SJCRH30 (cell line): Measurements from ENCODE around the gene GNAI1.

GRCh38 chr7:75872285-75872943 lies 6.4 kb upstream of the RHBDD2 start:
- RAMPAGE, long total RNA: no peak

GRCh38 chr7:75889554-75890381 lies 10.9 kb downstream of the RHBDD2 start:
- RAMPAGE, long total RNA: no peak

GRCh38 chr7:76011218-76012120 lies 17.1 kb upstream of the TMEM120A start:
- RAMPAGE, long total RNA: no peak

- RAMPAGE, long total RNA: no peak
Measured at GRCh38 chr7:76057563-76058313, 9.8 kb downstream of the MDH2 start.

GRCh38 chr7:76220747-76221034 lies 19.0 kb downstream of the SRRM3 start:
- RAMPAGE, long total RNA: no peak

GRCh38 chr7:76250964-76251194 lies 49.2 kb downstream of the SRRM3 start:
- RAMPAGE, long total RNA: no peak

- RAMPAGE, long total RNA: no peak
Measured at GRCh38 chr7:76306249-76306418, 3.7 kb downstream of the HSPB1 start.

DNA sequence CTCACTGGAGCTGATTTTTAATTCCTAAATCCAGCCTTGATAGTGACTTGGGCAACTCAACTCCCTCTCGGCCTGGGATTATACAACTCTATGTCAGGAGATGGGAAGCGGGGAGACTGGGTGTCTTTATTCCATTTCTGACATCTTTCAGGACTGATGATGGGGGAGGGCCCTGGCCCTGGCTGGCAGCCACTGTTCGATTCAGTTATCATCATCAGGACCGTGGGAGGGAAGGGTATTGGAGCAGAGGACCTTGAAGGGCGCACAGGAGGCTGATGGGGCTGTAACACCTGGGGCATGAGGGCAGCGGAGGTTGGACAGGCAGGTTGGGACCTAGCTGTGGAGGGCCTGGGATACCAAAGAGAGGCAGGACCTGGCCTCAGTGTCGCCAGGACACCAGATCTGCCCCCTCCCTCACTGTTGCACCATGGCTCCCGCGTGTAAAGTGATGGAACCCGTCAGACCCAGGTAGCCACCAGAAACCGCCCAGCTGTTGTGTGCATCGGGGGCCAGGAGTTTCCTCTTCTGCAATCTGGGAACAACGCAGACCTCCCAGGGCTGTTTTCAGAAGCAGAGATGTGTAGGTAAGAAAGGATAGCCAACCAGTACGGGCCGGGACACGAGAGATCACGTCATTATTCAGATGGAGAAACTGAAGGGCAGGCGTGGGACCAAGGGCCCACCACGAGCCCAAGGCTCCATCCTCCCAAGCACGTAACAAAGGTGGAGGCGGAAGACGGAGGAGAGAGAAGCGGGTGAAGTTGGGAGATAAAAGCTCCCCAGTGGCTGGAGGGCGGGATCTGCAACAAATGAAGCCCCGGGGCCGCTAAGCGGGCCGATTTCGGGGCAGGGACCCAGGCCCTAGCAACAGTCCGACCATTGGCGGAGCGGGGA lies 15.0 kb downstream of the HSPB1 start:
- RAMPAGE, long total RNA: no peak

DNA sequence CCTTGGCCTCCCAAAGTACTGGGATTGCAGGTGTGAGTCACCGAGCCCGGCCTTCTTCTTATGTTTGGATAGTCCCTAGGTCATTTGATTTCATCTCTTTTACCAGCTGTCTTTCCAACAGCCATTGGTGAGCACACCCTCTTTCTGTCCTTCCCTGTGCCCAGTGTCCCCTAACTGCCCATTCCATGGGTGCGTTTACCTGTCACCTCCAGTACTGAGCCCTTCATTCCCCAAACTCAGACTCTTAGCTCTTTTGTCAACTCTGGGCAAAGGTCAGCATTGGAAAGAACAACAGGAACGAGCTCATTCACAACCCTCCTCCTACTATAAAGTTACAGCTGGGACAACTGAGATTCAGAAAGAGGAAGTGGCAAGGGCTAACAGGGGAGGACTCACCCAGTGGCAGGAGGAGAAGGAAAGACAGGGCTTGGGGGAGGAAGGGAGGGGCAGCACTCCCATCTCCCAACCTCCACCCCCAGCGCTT lies 5.5 kb downstream of the SSC4D start:
- RAMPAGE, long total RNA: no peak

DNA sequence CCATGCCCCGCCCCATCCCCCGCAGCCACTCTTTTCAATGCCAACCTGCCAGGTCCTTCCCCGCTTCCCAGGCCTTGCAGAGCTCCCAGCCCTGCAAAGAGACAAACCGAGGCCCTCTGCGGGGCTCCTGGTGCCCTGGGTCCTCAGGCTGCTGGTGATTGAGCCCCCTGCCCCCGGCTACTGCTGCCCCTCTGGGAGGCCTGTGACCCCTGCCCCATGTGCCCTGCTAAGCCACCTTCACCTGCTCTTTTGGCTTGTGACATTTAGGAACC lies 2.1 kb downstream of the UPK3B start:
- RAMPAGE, long total RNA: no peak

DNA sequence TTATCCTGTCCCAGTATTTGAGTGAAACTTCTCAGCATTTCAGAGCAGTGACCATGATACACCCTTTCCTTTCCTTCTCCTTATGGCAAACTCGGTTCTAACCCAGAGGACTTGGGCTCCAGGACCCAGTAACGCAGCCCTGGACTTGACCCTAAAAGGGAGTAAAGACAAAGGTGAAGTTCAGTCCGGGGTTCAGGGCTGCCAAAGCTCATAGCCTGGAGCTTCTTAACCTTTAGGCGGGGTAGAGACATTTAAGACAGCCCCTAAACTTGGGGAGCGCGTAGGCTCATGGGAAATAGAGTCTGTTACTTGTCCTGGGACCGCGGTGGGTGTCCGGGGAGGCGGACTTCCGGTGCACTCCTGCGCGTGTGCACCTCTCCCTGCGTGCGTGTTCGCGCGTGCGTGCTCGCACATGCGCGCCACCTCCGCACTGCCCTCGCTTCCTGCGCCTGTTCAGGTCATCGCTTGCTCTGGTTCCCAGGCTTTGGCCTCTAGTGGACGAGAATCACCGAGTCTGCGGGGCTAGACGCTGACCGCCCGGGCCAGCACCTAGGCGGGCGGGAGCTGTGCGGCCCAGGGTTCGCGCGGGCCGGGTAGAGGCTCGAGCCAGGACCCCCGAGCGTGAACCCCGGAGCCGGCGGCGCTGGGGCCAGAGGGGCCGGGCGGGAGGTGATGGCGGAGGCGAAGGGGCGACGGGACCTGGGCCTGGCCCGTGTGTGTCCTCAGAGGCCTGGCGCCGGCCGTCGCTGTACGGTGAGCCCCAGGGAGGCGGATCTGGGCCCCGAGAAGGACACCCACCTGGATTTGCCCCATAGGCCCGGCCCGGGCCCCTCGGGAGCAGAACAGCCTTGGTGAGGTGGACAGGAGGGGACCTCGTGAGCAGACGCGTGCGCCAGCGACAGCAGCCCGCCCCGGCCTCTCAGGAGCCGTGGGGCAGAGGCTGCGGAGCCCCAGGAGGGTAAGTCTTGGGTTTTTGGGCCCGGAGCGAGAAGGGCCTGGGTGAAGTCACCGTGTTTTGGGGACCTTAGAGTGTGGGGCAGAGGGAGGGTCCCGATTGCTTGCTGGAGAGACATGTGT lies 6.1 kb upstream of the SPDYE16 start:
- RAMPAGE, long total RNA: no peak

DNA sequence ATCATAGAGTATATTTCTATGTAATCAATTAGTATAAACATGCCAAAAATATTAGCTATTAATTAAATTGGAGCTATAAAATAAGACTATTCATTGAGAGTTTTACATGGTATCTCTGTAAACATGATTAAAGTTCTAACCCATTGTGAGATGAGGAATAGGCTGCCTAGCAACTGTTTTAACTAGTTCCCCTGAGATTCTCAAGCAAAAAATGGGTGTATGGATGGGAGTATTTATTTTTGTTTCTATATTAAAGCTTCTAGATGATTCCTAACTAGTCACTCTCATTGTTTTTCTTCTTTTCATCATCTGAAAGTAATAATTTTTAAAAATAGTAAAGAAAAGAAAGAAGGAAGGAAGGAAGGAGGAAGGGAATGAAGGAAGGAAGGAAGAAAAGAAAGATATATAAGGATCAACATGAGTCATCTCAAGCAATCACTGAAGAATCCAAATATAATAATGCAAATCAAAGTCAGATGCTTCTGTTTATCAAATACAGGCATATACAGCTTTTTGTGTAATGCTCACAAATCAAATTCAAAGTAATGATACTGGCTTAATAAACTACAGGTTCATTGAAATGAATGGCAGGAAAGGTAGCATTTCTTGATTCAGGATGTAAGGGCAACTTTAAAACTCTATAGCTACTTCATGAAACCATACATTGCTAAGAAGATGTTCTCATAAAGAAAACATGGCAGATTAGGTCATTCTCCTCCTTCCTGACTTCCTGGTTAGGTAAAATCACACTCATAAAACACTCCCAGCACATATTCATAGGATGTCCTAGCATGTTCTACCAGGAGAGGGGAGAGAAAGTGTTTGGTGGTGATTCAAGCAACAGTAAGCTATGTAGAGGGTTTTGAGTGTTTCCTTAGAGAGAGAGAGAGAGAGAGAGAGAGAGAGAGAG lies 36.6 kb upstream of the SPDYE16 start:
- RAMPAGE, long total RNA: no peak

- RAMPAGE, long total RNA: no peak
Measured at GRCh38 chr7:76829238-76829743, 202.2 kb upstream of the POMZP3 start.

- RAMPAGE, long total RNA: no peak
Measured at GRCh38 chr7:77219502-77220021, 19.9 kb upstream of the FGL2 start.

GRCh38 chr7:77328129-77328612 lies 88.0 kb downstream of the GSAP start:
- RAMPAGE, long total RNA: no peak

DNA sequence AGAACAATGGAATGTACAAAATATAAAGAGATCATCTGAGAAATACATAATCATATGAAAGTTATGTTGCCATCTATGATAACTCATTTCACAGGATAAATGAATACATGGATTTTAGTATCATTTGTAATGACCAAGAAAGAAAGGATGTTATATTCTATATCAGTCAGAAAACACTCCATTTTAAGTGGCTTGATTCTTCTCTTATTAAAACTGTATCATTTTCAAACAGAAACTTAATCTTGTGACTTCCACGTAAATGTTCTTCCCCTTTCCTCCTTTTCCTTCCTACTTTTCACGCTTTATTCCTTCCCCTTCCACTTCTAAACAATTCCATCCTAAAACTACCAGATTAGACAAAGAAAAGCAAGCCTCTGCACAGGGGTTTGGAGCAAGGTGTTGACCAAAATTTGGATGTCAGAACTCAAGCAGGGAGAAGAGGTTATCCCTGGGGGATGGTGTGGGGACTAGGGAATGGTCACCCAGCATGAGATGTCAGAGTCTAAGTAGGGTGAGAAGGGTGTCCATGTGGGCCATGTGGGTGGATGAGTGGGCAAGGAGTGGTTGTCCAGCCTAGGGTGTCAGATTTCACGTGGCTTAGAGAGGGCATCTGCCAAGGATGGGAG lies 4.9 kb upstream of the GSAP start:
- RAMPAGE, long total RNA: no peak

DNA sequence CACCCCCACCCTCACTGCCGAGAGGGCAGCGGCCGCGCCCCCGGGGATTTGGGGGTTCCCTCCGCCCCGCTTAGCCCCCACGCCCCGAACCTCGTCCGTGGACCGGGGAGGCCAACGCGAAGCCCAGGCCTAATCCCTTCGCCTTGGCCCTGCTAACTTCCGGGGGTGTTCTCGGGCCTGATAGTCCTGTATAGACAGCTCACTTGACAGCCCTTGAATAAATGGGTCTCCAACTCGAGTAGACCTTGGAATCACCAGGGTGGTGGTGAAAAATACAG lies 221.8 kb upstream of the TMEM60 start:
- RAMPAGE, long total RNA: no peak

- RAMPAGE, long total RNA: no peak
Measured at GRCh38 chr7:79340217-79340739, 113.2 kb downstream of the MAGI2 start.

DNA sequence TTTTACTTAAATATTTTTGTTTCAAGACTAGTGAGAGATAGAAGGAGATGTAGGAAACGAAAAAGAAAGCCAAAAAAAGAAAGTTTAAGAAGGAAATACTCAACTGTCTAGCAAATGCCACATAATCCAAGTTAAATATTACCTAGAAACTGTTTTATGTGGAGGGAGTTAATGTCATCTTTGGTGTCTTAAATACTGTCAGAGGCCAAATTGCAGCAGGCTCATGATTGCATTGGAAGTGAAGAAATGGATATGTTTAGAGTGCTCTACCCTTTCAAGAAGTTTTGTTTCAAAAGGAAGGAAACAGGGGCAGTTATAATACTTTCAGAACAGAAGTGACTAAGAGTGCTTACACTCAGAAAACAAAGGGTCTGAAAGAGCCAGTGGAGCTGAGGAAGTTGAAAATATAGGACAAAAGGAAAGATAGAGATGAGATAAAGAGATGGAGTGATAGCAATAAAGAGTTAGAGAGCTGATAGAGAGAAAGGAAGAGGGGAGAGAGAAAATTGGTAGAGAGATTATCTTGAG lies 28.1 kb upstream of the GNAI1 start:
- RAMPAGE, long total RNA: no peak

DNA sequence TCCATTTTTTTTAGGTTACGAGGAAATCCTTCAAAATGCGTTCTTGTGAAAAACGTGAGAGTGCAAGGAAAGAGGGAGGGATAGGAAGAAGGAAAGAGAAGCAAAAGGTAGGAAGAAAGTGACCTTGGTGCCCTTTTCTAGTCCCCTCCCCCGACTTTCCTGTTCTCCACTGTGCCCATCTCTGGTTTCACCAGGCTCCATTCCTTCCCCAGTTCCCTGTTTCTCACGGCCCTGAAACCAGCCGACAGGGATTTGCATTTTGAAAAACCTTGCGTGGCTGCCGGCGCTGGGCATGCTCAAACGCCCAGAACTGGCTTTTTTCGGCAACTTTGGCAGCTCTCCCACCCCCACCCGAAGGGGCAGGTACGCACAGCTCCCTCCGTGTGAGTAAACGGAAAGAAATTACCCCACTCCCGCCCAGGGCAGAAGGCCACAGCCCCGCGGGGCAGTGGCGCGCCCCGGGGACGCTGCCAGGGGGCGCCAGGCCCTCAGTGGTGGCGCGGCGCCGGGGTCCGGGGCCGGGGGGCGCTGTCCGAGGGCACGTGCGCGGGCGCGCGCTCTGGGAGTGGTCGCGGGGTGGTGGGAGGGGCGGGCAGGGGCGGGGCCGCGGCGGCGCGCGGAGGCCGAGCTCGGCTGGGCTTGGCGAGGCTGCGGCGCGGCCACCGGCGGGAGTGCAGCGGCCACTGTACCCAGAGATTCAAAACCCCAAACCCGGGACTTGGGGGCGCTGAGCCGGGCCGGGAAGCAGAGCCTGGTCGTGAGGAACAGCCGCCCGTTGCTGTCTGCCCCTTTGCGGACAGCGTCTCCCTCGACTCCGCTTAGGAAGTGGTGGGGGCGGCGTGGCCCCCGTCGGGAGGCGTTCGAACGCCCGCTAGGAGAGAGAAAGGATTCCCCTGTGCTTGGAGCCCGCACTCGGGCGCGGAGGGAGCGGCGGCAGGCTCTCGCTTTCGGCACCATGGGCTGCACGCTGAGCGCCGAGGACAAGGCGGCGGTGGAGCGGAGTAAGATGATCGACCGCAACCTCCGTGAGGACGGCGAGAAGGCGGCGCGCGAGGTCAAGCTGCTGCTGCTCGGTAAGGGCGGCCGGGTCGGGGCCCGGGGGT lies at the start of gene GNAI1:
Gene GNAI1, plus strand, starts transcription at position 626 of the 1,103 bp plus-strand sequence.
- RAMPAGE, long total RNA: no peak